Endometrial microvascular endothelial cells (primary cell): ENCODE measurements around the gene NOL7.

- RAMPAGE, long total RNA: no peak
These were observed 1.4 kb upstream of the NOL7 start for GRCh38 chr6:13613692-13614079.

DNA sequence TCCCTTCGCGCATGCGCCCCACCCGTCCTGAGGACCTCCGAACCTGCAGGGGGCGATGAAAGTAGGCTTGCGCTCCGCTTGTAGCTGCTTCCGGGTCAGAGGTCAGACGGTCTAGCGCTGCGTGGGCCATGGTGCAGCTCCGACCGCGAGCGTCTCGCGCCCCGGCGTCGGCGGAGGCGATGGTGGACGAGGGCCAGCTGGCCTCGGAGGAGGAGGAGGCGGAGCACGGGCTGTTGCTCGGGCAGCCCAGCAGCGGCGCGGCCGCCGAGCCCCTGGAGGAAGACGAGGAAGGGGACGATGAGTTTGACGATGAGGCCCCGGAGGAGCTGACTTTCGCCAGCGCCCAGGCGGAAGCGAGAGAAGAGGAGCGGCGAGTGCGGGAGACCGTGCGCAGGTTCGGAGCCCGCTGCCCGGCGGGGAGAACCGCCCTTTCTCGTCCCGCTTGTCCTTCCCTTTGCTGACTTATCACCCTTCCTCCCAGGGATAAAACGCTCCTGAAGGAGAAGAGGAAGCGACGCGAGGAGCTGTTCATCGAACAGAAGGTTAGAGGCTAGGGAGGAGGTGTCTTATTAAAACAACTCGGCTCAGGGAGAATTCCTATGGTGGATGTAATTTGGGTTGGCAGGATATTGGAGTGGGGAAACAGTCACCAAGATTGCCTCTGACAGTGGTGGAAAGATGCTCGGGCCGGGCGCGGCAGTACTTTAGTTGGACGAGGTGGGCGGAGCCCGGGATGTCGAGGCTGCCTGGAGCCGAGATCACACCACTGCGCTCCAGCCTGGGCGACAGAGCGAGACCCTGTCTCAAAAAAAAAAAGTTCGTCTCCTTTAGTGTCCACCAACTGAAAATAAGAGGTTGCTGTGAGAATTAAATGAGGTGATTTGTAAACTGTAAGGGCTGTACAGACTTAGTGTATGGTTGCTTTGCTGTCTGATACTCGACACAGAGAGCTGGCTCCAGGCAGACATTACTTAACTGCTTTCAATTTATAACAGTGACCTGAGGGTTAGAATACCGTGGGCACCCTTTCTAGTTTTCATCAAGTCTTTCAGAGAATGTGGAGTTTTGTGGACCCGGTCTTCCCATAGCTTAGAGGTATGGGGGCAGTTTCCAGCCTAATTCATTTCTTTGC is at the start of gene NOL7:
Gene NOL7, plus strand, starts transcription at position 105 of the 1,132 bp plus-strand sequence.
- RAMPAGE, long total RNA: start-site peak on the plus strand centred at position 135 of the sequence, 60 bp wide, 3,159 and 2,813 reads in 2 replicates

GRCh38 chr6:13702752-13704012 is 8.5 kb downstream of the RANBP9 start:
- RAMPAGE, long total RNA: no peak

DNA sequence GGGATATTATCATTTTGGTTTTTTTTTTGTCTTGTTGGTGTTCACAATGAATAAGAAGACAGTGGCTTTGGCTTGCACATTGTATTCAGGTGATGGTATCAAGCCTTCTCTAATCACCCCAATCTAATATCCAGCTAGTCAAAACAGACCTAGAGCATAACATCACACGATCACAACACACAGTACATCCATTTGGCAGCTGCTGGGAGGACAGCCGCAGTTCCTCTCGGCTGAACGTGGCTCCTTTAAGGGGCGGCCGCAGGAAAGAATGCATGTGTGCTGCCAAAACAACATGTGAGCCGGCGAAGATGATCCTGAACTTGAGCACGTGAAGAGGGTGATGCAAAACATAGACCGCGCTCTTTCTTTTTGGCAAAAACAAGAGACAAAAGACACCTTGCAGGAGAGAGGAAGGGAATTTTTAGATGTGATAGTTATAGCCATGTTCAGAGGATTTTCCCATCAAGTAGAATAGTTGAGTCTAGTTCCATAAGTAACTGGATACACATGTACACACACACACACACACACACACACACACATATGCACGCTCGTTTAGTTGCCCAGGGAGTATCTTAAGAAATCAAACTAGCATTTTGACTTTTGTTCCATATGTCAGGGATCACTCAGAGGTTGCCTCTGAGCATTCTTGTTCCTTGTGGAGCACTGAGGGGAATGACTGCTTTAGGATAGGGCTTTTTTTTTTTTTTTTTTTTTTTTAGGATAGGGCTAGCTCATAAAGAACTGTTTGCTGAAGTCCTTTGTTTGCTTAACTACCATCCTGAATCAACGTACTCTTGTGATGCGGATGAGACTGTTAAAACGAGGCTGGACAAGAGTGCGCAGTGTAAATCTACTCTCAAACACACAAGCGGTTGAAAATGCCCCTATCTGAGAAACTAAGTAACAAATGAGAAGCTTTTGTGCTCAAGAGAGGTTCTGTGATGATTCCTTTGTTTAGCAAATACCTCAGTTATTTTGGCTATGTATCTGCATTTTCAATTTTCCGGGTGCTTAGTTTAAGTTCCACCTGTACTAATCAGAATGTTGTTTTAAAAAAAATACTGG is 21.7 kb upstream of the RANBP9 start:
- RAMPAGE, long total RNA: no peak

DNA sequence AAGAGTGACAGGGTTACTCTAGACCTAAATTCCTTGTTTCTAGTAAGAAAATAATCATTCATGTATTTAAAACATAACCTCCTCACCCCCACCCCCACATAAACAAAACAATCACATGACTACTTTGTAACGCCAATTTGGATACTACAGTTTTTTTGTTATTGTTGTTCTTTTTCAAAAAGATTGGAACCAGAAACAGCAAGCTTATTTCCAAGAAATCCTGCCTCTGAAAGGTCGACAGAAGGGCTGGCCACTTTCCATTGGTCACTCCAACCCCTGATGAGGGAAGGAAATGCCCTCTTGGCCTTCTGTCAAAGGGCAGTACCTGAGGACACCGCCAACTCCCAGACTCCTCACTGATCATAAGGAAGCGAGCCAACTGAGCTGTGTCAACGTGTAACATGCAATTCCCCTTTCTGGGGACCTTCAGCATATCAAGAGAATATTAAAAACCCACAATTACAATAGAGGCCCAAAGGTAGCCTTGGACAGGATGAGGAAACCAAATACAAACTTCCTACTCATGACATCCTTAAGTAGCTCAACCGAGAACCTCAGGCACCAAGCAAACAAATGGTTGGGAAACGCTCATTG is 2.5 kb downstream of the MCUR1 start:
- RAMPAGE, long total RNA: no peak

DNA sequence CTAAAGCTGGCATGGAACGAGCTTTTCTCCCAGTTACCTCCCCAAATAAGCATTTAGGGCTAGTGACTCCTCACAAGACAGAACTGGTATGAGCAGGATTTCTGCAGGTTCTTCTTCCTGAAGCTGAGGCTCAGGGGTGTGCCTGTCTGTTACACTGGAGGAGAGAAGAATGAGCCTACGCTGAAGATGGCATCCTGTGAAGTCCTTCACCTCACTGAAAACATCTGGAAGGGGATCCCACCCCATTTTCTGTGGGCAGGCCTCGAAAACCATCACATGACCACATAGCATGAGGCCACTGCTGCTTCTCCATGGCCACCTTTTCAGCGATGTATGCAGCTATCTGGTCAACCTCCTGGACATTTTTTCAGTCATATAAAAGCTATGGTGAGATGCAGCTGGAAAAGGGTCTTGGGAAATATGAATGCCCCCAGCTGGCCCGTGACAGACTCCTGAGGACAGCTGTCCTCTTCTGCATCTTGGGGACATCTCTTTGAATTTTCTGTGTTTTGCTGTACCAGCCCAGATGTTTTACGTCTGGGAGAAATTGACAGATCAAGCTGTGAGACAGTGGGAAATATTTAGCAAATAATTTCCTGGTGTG is 17.7 kb downstream of the CD83 start:
- RAMPAGE, long total RNA: no peak

GRCh38 chr6:14310816-14311447 is 193.4 kb downstream of the CD83 start:
- RAMPAGE, long total RNA: no peak

- RAMPAGE, long total RNA: no peak
These were observed 524.9 kb upstream of the JARID2 start for GRCh38 chr6:14720928-14721493.

DNA sequence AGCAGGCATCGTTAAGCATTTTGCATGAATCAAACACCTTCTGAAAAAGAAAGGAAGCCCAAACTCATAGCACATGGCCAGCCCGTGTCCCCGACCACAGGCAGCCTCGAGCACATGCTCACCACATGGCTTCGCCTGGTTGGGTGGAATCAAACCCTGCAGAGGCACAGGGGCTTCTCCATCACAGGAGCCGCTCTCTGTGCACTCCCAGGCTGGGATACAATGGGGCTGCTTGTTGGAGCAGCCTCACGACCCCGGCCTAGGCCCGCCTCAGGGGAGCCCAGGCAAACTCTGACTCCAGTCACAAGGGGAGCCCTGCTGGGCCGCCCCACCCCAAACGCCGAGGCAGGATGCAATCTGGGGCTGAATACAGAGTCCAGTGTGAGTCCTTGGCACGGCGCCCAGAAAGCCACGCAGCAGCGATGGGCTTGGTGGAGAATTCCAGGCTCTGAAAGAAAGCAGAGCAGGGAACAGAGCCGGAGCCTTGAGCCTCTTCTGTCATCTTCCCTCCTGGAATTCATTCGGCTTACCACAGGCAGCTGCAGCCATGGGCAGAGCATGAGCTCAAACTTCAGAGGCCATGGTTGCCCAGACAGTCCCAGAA is 441.3 kb upstream of the JARID2 start:
- RAMPAGE, long total RNA: no peak

DNA sequence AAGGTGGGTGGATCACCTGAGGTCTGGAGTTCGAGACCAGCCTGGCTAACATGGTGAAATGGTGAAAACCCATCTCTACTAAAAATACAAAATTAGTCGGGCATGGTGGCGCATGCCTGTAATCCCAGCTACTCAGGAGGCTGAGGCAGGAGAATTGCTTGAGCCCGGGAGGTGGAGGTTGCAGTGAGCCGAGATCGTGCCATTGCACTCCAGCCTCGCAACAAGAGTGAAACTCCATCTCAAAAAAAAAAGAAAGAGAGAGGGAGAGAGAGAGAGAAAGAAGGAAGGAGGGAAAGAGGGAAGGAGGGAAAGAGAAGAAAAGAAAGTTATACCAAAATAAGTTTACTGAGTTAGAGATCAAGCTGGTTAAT is 341.3 kb upstream of the JARID2 start:
- RAMPAGE, long total RNA: no peak

DNA sequence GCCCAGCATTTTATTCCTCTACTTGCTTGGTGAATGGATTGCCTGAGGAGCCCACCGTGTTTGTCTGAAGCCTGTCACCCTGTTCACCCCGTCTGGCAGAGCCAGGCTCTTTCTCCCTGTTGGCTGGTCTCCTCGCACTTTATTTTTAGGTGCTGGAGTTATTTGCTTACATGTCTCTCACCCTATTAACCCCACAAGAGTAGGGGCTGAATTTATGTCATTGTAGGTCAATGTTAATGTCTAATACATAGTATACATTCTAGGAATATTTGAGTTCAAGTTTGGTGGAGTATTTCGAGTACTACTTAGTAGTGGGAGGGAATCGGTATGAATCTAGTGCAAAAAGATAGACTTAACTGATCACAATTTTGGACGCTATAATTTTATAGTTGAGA is 10.7 kb downstream of the JARID2 start:
- RAMPAGE, long total RNA: no peak

- RAMPAGE, long total RNA: no peak
These were observed 41.0 kb downstream of the JARID2 start for GRCh38 chr6:15286970-15287169.

- RAMPAGE, long total RNA: no peak
These were observed 58.2 kb downstream of the JARID2 start for GRCh38 chr6:15303952-15304602.

GRCh38 chr6:15359476-15359792 is 113.6 kb downstream of the JARID2 start:
- RAMPAGE, long total RNA: no peak

DNA sequence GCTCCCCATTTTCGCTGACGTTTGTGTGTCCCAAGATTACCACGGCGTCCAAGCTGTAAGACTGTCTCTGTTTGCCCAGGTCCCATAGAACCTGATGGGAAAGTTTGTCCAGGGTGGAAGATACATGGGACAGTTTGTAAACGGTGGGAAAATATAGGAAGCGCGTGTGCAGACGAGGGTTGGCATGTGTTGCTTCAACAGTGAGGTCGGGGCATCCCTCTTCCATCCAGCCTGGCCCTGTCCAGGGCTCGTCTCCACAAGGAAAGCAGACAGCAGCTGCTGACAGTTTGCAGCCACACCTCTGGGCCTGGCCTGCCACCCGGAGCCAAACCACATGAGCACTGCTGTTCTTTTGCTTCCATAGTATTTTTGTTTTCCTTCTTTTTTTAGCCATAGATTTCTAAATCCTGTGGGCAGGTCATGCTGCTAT is 167.6 kb downstream of the DTNBP1 start:
- RAMPAGE, long total RNA: no peak

GRCh38 chr6:15522063-15522580 is 140.7 kb downstream of the DTNBP1 start:
- RAMPAGE, long total RNA: no peak

GRCh38 chr6:15588549-15589004 is 74.3 kb downstream of the DTNBP1 start:
- RAMPAGE, long total RNA: no peak

- RAMPAGE, long total RNA: no peak
These were observed 41.3 kb downstream of the DTNBP1 start for GRCh38 chr6:15621269-15622164.

DNA sequence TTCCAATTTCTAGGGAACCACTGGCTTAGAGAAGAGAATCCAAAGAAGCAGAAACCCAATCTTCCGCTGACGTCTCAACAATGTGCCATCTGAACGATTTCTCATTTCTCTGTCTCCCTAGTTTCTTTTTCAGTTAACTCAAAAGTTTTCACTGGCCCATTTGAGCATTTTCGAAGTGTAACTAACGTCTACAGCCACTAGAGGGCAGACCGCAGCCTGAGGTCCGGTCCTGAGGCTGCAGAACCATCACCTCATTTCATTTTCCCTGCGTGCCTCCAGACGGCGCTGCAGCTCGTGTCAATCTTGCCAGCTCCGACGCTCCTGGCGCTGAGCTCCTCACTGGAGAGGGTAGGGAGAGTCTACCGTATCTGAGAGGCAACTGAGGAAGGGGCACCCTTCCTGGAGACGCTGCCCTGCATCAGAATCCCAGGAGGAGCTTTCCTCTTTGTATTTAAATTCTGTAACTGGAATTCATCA is 28.4 kb upstream of the DTNBP1 start:
- RAMPAGE, long total RNA: no peak

GRCh38 chr6:15691699-15691898 is 28.8 kb upstream of the DTNBP1 start:
- RAMPAGE, long total RNA: no peak